Hematopoietic multipotent progenitor cell (in vitro differentiated cells): ENCODE measurements around the gene RB1.

DNA sequence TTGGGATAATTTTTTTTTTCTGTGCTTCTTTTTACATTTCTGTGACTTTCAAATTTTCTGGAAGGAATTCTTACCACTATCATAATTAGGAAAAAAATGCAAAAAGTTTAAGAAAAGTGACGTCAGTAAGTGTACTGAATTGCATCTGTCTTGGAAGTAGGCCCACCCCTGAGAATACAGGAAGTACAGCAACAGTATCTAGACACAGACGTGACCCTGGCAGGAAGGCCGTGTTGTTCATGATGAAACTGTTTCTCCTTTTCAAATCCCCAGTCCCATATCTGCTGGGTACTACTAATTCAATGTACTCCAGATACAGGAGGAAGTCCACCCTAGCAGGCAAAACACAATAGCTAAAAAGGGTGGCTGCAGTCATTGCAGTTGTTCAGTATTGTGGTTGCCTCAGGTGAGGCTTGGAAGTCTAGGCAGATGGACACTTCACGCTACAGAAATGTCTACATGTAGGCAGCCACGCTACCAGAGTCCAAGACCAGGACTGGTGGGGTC, 49.5 kb upstream of the MED4 start:
- CAGE, long polyA plus RNA = no peak

DNA sequence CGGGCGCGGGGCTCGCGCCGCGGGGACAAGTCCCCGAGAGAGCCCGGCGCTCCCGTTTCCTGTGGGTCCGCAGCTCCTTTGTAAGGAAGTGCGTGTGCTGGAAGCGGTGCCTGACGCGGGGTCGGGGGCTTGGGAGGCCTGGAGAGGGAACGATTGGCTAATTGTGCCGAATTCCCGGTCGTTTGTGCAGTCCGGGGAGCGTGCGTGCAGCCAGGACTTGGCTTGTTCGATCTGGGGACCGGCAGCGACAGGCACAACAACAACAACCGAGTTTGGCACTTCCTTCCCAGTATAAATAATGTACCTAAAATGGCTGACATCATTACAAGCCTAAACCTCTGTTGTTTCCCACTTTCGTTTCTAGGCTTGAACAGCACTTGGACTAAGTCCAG, 556 bp downstream of the ITM2B start:
- CAGE, long polyA plus RNA = no peak

- CAGE, long polyA plus RNA = no peak
Measured at GRCh38 chr13:48258656-48259200, 25.7 kb downstream of the ITM2B start.

GRCh38 chr13:48303567-48304350, at the start of gene RB1:
Gene RB1, plus strand, starts transcription at chr13:48303751.
- CAGE, long polyA plus RNA = no peak

- CAGE, long polyA plus RNA = no peak
Measured at GRCh38 chr13:48477548-48477761, 55.4 kb downstream of the RCBTB2 start.

DNA sequence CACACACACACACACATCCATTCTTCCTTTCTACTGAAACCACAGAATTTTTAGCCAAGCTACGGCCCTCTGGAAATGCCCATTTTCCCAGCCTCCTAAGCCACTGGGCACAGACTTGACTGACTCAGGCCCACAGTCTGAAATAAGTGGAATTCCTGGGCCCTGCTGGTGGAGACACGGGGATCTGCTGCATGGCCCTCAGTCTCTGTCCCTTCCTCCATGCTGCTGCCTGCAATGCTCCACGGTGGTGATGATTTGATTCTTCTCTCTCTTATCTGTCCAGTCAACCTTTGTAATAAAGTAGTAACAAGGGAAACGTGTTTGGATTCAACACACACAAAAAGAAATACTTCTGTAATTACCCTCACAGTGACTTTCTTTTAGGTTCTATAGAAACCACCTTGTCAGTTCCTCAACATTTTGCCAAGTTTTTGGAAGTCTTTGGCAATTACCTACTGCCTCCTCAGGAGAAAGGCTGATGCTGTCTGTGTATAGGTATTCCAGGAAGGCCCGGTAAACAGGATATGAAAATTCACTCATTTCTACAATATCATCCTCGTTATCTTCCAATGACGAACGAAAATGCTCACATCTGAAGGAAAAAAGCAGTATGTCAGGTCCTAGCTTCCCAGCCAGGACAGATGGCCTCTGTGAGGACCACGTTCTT, 33.6 kb downstream of the RCBTB2 start:
- CAGE, long polyA plus RNA = no peak

DNA sequence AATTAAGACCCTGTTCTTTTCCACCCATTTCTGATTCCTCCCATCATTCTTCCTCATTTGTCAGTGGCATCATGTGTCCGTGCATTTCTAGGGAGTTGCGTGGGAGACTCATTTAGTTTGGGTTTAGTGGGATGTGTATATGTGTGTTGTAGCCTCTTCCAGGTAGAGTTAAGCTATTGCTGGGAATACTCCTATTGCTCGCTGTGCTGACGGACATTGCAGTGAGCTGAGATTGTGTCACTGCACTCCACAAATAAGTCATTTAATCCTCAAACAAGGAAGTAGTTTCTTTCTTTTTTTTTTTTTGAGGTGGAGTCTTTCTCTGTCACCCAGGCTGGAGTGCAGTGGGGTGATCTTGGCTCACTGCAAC, 42.2 kb upstream of the RCBTB2 start:
- CAGE, long polyA plus RNA = no peak

DNA sequence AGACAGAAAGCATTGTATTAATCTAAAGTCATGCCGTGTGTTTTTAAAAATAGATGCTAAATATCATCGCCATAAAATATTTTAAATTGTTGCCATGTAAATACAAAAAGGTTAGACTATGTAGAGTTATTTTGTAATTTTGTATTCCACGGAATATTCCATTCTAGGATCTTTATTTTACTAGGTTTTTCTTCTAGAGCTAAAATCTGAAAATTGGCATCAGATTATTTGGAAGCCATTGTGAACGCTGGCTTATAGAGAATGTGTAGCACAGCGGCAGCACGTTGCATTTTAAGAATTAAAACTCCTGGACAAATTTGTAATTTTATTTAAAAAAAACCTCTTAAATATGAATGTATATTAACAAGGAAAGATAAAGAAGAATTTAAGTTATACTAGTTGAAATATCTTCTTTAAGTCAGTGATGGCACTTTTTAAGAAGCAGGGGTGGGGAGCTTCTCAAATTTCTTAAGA, 109.7 kb upstream of the MLNR start:
- CAGE, long polyA plus RNA = no peak

- CAGE, long polyA plus RNA = no peak
Measured at GRCh38 chr13:49313847-49314402, 66.2 kb downstream of the CDADC1 start.

DNA sequence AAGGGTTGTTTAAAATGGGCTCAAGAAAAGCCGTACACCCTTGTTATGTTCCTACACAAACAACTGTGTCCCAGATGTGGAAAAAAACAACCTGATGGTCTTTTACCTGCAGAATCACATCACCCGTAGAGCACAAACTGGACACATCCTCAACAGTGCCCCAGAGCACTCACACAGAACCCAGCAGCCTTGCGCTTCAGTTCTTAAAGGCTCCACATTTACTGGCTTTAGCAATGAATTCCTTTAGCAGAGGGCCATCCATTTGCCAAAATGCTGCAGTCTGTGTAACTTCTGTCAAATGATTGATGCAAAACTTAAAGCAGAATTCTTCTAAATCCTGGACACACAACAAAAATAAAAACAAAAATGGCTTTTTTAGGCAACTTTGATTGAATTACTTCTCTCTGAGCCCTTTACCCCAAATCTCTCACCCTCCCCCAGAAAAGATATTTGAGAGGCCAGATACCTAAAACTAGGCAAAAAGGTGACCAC, 38.2 kb downstream of the PHF11 start:
- CAGE, long polyA plus RNA = no peak

DNA sequence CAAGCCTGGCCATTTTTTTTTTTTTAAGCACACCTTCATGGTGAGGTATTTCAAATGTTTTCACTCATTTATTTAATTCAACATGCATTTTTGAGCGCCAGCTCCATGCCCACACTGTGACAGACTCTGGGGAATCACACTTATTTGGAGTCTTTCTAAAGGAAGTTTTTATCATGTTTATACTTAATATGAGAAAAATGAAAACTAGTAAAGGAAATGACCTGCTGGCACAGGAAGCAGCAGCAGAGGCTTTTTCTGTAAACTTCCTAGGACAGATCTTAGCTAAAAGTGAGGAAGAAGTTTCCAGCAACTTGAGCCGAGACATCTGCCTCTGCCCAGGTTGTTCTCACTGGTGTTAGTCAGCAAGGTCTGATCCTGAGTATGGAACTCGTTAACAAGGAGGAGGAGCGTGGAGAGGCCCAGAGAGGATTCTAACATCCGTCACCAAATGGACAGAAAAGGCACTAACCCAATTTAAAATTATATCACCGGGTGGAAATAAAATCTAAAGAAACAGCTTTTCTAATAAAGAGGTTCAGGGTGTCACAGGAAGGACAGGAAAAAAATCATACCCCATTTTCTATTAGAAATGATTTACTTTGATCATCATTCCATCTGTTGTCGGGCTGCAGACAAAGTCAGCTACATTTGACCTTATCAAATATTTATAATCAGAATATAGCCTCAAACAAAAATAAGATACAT, 43.6 kb downstream of the PHF11 start:
- CAGE, long polyA plus RNA = no peak

DNA sequence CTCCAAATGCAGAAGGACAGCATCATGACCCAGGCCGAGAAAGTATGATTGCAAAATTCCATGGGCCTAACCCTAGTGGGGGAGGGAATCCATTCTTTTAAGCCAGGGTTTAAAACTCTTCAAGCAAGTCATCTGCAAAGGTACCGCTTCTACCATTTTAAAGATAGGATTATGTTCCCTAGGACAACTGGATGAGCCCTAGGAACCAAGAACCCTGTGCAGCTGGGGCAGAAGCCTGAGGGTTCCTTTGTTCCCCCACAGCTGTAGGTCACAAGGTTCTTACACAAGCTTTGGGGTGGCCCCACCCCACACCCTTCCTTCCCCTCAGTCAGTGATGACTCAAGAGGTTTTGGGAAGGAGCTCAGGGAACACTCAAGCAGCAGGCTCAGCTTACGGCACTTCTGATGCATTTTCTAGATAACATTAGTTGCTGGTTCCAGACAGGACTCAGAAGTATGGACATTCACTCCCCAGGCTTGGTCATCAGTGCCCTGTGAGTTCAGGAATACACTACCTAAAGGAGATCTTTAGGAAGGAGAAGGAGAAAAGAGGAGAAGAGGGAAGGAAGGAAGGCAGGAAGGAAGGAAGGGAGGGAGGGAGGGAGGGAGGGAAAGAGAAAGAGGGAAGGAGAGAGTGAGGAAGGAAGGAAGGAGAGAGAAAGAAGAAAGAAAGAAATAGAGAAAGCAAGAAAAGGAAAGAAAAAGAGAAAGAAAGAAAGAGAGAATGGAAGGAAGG, 13.7 kb downstream of the ARL11 start:
- CAGE, long polyA plus RNA = no peak

GRCh38 chr13:50115157-50116206, 100.2 kb downstream of the KCNRG start:
- CAGE, long polyA plus RNA = no peak

DNA sequence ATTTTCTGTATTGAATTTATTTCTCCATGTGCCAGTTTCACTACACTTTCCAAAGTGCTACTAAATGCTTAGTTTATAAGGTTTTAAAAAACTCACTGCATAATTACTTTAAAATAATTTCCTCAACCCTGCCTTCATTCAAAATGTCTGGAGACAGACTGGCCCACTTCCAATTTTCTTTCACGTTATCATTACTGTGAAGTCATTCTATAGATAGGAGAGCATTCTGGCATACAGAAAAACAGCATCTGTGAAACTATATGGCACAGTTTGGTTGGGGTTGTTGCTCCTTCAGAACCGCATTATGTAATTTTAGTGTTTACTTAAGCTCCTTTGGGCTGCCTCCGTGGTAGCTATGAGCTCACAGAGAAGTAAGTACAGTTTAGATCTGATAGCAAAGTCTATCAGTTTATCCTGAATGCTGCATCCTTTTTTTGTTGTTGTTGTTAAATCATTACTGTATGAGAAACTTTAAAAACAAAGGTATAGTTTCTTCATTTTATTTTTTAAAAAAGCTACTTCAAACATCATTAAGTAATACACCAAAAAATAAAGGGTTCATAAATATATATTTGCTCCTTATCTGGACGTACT, 104.4 kb downstream of the KCNRG start:
- CAGE, long polyA plus RNA = no peak

- CAGE, long polyA plus RNA = start-site peak on the plus strand at chr13:50124689-50124737, 54 reads
Measured at GRCh38 chr13:50124086-50124952, 109.1 kb downstream of the KCNRG start.

DNA sequence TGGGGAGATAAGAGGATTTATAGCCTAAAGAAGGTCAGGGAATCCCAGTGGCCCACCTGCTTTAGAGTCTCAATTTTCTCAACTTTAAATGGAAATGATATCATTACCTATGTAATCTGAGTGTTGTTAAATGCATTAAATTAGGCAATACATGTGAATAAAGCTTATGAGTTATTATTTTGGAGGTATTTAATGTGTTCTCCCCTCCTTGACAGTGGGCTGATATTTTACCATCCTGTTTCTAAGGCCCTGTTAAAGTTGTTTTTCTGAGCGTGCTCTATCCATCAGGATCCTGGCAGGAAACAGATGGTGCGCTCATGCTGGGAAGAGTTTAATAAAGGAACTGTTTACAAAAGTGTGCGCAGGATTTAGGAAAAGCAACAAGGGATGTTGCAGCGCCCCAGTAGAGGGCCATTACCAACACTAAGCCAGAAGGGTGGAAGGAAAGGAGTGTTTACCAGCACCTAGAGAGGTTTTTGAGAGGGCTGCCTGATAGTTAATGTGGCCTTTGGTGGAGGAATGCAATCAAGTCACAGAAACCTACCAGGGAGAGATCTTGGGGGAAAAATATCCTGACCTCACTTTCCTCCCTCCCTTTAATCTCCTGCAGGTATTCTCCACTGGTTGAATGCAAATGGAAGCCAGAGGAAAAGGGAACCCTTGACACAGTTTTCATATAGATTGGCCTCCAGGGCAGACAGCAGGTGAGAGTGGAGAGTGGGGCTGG, 374.5 kb downstream of the KCNRG start:
- CAGE, long polyA plus RNA = no peak

DNA sequence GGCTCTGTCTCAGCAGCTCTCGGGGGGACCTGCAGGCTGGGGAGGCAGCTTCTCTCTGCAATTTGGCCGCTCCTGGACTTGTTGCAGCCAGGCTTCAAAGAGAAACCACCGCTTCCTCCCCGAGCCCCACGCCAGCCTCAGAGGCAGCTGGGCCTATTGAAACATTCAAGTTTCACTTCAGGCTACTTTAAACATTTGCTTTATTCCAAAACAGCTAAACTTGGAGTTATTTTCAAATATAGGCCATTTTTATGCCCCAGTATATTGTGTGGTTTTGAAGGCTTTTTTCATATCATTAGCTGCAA, 330.9 kb downstream of the DLEU7 start:
- CAGE, long polyA plus RNA = no peak

- CAGE, long polyA plus RNA = no peak
Measured at GRCh38 chr13:50543600-50544200, 299.8 kb downstream of the DLEU7 start.

DNA sequence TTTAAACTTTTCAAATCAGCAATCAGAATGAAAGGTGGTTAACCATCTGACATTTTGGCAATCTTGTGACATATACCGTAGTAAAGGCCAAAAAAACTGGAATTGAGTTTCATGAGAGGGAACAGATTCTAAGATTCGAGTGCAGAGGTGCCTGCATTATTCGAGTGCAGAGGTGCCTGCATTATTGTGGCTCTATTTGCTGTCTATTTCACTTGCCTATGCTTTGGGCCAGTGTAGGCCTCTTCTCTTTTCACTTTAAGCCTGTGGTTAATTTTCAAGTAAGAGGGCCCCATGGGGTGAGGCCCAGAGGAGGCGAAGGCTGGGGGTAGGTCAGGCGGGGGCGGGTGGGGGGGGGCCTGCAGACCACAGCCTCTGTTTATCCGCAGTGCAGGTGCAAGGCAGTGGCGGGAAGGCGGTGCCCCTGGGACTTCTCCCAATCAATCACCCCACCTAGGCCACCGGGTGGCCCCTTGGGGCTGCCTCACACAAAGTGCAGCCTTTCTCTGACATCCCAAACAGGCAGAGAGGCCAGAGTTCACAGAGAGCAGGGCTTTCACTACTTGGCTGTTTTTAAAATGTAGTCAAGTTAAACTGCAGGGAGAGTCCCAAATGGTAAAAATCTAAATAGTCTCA, 249.2 kb downstream of the DLEU7 start:
- CAGE, long polyA plus RNA = no peak

DNA sequence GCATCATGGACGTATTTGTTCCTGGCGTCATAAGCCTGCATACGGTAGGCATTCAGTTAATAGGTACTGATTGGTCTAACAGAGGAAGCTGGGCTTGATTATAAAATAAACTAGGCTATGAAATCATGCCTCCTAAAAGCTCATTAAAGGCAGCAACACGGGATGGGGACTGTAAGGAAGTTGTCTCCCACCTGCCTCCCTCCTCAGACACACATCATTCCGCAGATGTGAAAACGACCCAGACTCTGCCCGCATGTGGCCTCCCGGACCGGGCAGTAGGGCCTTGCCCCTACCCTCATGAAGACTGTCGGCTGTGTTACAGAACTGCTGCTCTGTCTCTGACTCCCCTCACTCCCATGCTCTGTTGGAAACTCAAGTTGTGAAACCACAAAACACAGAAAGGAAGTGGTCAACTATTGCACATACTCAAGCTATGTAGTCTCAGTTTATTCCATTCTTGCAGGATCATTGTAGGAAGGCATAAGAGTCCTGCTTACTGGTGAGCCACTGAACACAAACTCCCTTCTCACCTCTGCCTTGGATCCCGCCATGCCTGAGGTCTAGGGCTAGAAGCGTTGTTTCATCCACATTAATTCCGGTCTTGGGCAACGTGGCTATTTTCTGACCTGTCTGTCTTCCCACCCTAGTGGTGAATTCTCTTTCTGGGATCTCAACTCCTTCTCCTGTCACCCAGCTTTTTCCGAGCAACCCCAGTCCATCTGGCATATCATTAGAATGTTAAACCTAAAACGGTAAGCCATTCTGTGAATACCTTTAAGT, 129.6 kb downstream of the DLEU7 start:
- CAGE, long polyA plus RNA = no peak